Gastrocnemius medialis (tissue), 3 donors: ENCODE results near the genes ANKRD22 and PCGF5.

- PRO-cap: unidirectional peak, minus-strand start at chr10:87862023; bidirectional peak, plus-strand start at chr10:87862094, minus-strand start at chr10:87862023; bidirectional peak, plus-strand start at chr10:87862565, minus-strand start at chr10:87862250
- RAMPAGE, long total RNA, 3 experiments: no peak in any of the 3 experiments
These were observed 1.3 kb downstream of the KLLN start for GRCh38 chr10:87861928-87862598.

- PRO-cap: no peak
- RAMPAGE, long total RNA, 3 experiments: no peak in any of the 3 experiments
These were observed 982 bp downstream of the PTEN start for GRCh38 chr10:87864039-87865174.

DNA sequence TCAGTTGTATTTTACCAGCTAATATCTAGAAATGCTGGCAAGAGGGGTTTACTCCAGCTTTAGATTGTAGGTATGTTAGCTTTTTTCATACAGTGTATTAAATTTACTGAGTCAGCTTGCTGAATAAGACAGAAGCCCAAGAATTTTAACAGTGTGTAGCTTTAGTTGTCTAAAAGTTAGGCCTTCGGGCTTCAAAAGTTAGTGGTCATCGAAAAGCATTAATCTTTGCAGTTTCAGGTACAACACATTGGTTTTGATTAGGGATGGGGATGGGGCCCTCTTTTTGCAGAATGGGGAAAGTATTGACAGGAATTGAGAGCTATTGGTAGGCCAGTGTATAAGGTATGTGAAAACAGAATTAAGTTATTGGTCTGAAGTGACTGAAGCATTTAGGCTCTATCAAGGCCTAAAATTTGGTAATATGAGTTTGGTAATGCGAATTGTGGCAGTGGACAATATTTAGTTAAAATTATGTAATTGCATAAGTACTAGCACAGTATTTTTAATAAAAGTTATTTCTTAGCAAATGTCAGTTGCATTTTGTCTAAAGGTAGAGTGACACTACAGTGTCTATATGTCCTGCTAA is 2.2 kb downstream of the PTEN start:
- PRO-cap: no peak
- RAMPAGE, long total RNA, 3 experiments: no peak in any of the 3 experiments

- PRO-cap: no peak
- RAMPAGE, long total RNA, 3 experiments: no peak in any of the 3 experiments
These were observed 5.6 kb downstream of the PTEN start for GRCh38 chr10:87868975-87869436.

GRCh38 chr10:88148174-88148373 is 284.6 kb downstream of the PTEN start:
- PRO-cap: no peak
- RAMPAGE, long total RNA, 3 experiments: no peak in any of the 3 experiments

DNA sequence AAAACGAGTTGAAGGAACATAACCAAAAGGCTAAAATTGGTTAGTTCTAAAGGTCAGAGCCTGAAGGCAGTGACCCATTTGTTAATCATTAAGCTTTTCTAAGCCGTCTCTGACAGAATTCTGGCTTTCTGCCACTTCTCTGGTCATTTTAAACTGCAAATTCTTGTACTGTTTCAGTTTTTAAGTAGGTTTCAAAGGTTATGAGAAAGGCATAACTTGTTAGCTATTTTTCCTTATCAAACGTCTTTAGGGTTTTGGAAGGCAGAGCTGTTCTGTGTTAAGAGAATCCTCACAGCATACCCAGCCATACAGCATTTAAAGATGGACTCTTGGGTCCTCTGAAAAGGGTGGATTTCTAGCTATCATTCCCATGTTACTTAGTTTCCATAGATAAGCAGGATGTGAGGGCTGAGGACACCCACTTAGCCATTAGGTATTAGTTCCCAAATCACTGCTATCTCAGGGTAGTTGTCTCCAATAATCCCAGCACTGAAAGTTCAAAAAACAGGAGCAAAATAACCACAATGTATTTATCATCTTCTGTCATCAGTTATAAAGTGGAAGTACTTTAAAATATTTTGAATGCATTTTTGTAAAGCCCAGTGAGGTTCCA is 196.7 kb downstream of the RNLS start:
- PRO-cap: no peak
- RAMPAGE, long total RNA, 3 experiments: no peak in any of the 3 experiments

GRCh38 chr10:88826197-88826886 is 23.8 kb downstream of the LIPM start:
- PRO-cap: no peak
- RAMPAGE, long total RNA, 3 experiments: no peak in any of the 3 experiments

GRCh38 chr10:88851496-88852259 is at the start of gene ANKRD22:
Gene ANKRD22, minus strand, starts transcription at chr10:88851844.
- PRO-cap: no peak
- RAMPAGE, long total RNA, 3 experiments: no peak in any of the 3 experiments

GRCh38 chr10:88991940-88992211 is 1.3 kb downstream of the FAS start:
- PRO-cap: no peak
- RAMPAGE, long total RNA, 3 experiments: no peak in any of the 3 experiments

- PRO-cap: no peak
- RAMPAGE, long total RNA, 3 experiments: no peak in any of the 3 experiments
These were observed 10.9 kb downstream of the FAS start for GRCh38 chr10:89001081-89002335.

- PRO-cap: unidirectional peak, plus-strand start at chr10:89235739
- RAMPAGE, long total RNA, 3 experiments: no peak in any of the 3 experiments
These were observed 16.1 kb downstream of the LIPA start for GRCh38 chr10:89235339-89235950.

DNA sequence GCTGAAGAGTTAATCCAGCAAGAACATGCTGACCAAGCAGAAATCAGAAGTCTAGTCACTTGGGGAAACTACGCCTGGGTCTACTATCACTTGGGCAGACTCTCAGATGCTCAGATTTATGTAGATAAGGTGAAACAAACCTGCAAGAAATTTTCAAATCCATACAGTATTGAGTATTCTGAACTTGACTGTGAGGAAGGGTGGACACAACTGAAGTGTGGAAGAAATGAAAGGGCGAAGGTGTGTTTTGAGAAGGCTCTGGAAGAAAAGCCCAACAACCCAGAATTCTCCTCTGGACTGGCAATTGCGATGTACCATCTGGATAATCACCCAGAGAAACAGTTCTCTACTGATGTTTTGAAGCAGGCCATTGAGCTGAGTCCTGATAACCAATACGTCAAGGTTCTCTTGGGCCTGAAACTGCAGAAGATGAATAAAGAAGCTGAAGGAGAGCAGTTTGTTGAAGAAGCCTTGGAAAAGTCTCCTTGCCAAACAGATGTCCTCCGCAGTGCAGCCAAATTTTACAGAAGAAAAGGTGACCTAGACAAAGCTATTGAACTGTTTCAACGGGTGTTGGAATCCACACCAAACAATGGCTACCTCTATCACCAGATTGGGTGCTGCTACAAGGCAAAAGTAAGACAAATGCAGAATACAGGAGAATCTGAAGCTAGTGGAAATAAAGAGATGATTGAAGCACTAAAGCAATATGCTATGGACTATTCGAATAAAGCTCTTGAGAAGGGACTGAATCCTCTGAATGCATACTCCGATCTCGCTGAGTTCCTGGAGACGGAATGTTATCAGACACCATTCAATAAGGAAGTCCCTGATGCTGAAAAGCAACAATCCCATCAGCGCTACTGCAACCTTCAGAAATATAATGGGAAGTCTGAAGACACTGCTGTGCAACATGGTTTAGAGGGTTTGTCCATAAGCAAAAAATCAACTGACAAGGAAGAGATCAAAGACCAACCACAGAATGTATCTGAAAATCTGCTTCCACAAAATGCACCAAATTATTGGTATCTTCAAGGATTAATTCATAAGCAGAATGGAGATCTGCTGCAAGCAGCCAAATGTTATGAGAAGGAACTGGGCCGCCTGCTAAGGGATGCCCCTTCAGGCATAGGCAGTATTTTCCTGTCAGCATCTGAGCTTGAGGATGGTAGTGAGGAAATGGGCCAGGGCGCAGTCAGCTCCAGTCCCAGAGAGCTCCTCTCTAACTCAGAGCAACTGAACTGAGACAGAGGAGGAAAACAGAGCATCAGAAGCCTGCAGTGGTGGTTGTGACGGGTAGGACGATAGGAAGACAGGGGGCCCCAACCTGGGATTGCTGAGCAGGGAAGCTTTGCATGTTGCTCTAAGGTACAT is 11.6 kb downstream of the IFIT3 start:
- PRO-cap: no peak
- RAMPAGE, long total RNA, 3 experiments: no peak in any of the 3 experiments

GRCh38 chr10:89350800-89351327 is 23.1 kb downstream of the IFIT3 start:
- PRO-cap: no peak
- RAMPAGE, long total RNA, 3 experiments: no peak in any of the 3 experiments

DNA sequence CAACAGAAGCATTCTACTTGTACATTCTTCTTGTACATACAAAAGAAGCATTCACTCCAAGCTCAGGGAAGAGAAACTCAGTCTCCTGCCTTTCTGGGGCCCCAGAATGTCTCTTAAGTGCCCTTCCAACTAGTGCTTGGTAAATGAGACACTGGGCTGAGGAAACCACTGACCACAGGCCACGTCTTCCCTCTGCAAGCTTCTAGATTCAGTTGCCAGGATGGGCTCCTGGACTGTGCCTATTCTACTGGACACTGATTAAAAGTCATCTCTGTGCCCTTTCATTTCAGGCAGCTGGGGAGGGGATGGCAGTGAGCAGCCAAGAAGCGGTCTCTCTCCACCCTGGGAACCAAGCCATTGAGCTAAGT is 8.7 kb upstream of the IFIT1B start:
- PRO-cap: no peak
- RAMPAGE, long total RNA, 3 experiments: no peak in any of the 3 experiments

- PRO-cap: no peak
- RAMPAGE, long total RNA, 3 experiments: no peak in any of the 3 experiments
These were observed 52.5 kb downstream of the PANK1 start for GRCh38 chr10:89592473-89592928.

- PRO-cap: no peak
- RAMPAGE, long total RNA, 3 experiments: no peak in any of the 3 experiments
These were observed 23.3 kb upstream of the PANK1 start for GRCh38 chr10:89668223-89668940.

- PRO-cap: no peak
- RAMPAGE, long total RNA, 3 experiments: no peak in any of the 3 experiments
These were observed 9.5 kb upstream of the ANKRD1 start for GRCh38 chr10:90930198-90930886.

GRCh38 chr10:90983824-90984470 is 63.1 kb upstream of the ANKRD1 start:
- PRO-cap: no peak
- RAMPAGE, long total RNA, 3 experiments: no peak in any of the 3 experiments

- PRO-cap: bidirectional peak, plus-strand start at chr10:91162660, minus-strand start at chr10:91162691; bidirectional peak, plus-strand start at chr10:91162846, minus-strand start at chr10:91162931
- RAMPAGE, long total RNA, 3 experiments: start-site peak on the plus strand in 3 of 3 experiments, at chr10:91162988-91163065 at its widest, 233 to 847 reads per replicate
These were observed 57.8 kb upstream of the PCGF5 start for GRCh38 chr10:91162535-91163207.

GRCh38 chr10:91219945-91220985 is at the start of gene PCGF5:
Gene PCGF5, plus strand, starts transcription at chr10:91220663.
- PRO-cap: bidirectional peak, plus-strand start at chr10:91220687, minus-strand start at chr10:91220537
- RAMPAGE, long total RNA, 3 experiments: no peak in any of the 3 experiments